HGPS cell (cell line): ENCODE data around the genes TAAR1, VNN1 and EYA4.

DNA sequence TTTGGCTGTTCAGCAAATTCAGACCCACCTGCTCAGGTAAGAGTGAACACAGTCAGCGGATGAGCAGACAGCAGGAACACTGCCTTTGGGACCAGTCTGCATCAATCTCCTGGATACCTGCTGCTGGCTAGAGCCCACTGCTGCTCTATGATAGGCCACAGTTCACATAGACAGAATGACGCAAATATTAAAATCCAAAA, at the start of gene TAAR1:
TSS of gene TAAR1 (minus strand) at position 81 of the 200 bp plus-strand sequence.
- RRBS = no CpG with 5 or more reads among the region's 2 CpGs

- RRBS = no CpG with 5 or more reads among the region's 5 CpGs
These were observed 25.3 kb upstream of the TAAR1 start for GRCh38 chr6:132684324-132684609.

DNA sequence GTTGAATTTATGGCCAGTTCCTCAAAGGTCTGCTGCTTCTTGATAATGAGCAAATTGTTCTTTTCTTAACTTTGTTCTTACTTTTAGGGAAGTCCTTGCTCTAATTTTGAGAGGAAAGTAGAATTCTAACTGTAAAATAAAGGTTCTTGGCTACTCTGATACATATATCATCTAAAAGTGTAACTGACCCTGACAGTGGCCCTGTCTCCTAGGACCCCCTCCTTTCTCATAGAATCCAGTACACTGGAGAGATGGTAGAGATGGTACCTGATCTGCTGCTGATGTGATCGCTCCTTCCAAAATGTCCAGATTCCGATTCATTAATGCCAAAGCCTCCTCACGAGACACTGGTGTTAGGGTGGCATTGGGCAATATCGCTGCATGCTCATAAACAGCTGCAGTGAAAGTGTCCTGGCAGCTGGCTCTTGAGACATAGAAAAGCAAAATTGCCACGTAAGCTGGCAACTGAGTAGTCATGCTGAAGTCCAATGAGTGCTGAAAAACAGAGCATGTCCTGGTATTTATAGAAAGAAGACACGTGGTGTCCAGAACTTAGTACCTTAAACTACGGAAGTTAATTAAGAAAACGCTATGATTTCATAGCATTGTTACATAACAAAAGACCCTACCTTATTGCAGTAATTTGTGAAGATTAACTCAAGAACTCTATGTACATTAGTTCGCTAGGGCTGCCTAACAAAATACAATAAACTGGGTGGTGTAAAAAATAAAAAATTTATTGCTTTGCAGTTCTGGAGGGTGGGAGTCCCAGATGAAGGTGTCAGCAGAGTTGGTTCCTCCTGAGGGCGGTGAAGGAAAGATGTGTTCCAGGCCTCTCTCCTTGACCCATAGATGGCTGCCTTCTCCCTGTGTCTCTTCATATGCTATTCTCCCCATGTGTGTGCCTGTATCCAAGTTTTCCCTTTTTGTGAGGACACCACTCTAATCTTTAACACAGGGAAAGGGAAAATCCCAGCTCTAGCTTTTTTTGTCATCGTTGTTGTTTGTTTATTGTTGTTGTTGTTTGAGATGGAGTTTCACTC, at the start of gene VNN1:
TSS of gene VNN1 (minus strand) at position 497 of the 1,043 bp plus-strand sequence.
- RRBS = no CpG with 5 or more reads among the region's 11 CpGs

GRCh38 chr6:133147777-133148323, 93.3 kb upstream of the EYA4 start:
- RRBS = no CpG with 5 or more reads among the region's 21 CpGs

GRCh38 chr6:133240444-133241533, at the start of gene EYA4:
Gene EYA4 (plus strand): TSS chr6:133241357.
- RRBS = 5% methylated on average over 43 of the region's 89 CpGs

- RRBS = no CpG with 5 or more reads among the region's 15 CpGs
These were observed 1.7 kb downstream of the EYA4 start for GRCh38 chr6:133242778-133243289.

GRCh38 chr6:133996474-133997024, 43.5 kb downstream of the TBPL1 start:
- RRBS = no CpG with 5 or more reads among the region's 6 CpGs

DNA sequence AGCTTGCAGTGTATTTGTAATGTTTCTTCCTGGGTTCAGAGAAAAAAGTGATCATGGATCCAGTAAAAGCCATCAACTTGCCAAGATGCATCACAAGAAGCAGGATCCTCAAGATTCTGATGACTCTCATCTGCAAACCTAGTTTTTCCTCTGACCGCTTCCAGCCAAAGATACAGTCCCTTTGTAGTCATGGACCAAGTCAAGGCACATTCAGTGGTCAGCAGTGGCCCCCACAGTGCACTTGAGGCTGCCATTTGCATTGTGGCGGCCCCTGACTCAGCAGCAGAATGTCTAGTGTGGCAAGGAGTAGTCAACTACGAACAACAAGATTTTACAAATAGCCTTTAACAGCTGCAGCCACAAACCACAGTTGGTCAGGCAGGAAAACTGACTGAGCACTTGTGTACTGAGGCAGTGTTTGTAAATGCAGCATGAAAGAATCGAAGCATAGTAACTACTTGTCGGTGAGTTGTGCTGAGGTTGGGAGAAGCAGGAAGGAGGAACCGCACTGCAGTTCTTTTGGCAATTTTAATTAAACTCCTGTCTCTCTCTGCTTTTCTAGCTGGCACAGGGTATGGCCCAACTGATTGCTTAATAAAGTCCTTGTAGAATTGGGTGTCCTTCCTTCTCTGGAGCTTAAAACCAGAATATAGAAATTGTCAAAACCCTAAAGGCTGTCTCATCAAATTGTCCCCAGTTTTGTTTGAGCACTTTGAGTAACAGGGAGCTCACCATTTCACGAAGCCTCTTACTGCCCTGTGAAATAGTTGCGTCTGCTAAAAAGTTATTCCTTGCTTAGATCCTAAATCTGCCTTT, 49.5 kb downstream of the SLC2A12 start:
- RRBS = no CpG with 5 or more reads among the region's 8 CpGs

- RRBS = 33% methylated on average over 1 of the region's 37 CpGs
These were observed 125.9 kb upstream of the SLC2A12 start for GRCh38 chr6:134177998-134179133.

DNA sequence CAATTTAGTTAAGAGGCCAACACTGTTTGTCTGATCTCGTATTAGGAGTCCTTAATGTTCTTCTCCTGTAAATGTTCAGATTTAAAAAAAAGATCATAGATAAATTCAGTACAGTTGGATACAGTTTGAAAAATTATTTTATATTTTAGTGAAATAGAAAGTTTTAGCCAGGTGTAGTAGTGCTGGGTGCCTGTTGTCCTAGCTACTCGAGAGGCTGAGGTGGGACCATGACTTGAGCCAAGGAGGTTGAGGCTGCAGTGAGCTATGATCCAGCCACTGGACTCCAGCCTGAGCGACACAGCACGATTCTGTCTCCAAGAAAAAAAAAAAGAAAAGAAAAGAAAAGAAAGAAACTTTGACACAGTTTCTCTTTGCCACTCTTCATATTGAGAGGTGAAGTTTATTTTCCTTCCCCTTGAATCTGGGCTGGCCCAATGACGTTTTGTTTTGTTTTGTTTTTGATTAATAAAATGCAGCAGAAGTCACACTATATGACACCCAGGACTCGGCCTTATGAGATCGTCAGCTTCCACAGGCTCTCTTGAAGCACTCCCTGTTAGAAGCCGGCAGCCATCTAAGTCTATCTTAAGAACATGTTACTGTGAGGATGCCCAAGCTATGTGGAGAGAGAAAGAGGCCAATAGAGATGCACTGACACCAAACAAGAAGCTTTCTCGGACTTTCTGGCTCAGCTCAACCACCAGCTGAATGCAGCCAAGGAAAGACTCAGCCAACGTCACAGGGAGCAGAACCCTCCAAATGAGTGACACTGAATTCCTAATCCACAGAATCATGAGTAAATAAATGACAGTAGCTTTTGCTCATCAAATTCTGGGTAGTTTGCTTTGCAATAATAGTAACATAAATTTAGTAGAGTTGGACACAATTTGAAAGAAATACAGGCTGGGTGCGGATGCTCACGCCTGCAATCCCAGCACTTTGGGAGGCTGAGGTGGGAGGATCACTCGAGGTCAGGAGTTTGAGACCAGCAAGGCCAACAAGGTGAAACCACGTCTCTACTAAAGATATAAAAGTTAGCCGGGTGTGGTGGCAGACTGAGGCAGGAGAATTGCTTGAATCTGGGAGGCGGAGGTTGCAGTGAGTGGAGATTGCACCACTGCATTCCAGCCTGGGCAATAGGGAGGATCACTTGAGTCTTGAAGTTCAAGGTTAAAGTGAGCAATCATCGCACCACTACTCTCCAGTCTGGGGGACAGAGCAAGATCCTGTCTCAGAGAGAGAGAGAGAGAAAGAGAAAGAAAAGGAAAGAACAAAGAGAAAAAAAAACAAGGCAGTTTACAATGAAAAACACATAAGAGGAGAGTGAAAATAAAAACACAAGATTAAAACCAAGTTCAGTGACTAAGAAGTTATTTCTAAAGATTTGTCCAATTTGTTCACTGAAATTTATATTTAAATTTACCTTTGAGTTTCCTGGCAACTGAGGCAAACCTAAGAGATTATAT, 13.9 kb downstream of the SGK1 start:
- RRBS = no CpG with 5 or more reads among the region's 17 CpGs

DNA sequence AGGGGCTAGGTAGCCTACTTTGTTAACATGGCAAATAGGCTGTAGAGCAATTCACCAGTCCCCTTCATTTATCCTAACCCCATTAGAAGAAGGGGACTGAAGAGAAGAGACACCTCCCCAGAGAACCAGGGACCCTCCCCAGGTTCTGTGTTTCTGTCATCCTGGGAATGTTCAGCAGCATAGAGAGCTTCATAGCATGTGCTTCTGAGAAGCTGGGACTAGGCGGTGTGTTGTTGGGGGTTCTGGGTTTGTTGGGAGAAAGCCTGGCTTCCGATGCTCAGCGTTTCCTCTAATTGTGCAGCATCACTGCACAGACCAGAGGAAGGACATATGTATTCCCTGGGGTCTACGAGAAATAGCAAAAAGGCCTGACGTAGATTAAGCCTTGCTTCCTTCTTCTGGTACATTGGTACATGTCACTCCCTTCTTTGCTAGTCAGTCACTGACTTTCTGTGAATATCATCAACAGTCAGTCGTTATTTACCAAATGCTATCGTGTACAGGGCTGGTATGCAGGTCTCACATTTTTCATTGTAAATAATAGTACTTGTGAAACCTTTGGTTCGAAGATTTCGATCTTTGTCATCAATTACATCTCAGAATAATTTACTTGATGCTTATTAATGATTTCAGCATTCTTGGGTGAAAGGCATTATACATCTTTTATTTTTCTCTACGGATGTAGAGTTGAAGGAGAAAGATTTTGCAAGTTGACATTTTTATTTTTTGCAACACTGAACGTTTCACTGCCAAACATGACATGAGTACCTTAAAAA, 97.0 kb upstream of the SGK1 start:
- RRBS = no CpG with 5 or more reads among the region's 11 CpGs

DNA sequence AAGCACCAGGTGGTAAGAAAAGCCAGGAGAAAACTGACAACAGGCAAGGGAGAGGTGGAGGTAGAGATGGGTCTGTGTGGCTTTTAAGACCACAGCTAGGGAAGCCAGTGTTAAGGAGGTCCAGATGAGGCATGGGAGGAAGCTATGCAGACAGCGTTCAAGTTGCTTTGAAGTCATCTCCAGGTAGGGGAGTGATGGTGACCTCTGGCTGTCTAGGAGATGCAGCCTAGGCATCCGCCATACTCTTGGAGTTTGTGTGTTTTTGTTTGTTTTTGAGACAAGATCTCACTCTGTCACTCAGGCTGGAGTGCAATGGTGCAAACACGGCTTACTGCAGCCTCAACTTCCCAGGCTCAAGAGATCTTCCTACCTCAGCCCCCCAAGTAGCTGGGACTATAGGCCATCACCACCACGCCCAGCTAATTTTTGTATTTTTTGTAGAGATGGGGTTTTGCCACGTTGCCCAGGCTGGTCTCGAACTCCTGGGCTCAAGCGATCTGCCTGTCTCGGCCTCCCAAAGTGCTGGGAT, 143.0 kb upstream of the SGK1 start:
- RRBS = no CpG with 5 or more reads among the region's 8 CpGs

GRCh38 chr6:134853606-134853959, 96.3 kb downstream of the ALDH8A1 start:
- RRBS = no CpG with 5 or more reads among the region's 5 CpGs

DNA sequence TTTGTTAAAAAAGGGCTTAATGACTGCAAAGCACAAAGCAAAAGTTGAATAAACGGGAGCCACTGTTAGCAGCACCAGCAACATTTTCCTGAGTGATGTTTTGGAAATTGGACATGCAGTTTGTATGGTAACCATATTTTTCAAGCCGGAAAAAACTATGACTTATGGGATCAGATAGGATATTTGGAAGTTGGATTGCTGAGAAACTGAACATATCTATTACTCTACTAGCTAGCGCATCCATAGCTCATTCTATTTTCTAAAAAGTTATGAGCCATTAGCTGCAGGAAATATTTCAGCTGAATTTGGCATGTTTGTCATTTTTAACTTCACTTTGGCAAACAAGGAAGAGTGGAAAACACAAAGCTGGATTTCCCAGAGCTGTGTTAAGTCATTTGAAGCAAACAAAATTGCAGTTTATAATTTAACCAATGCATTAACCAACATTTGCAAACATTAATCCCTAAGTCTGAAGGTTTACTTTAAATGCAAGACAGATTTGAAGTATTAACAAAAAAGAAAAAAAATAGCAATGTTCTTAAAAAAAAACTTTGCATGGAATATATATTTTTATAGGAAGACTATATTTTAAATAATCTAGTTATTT, 1.3 kb downstream of the ALDH8A1 start:
- RRBS = no CpG with 5 or more reads among the region's 3 CpGs

DNA sequence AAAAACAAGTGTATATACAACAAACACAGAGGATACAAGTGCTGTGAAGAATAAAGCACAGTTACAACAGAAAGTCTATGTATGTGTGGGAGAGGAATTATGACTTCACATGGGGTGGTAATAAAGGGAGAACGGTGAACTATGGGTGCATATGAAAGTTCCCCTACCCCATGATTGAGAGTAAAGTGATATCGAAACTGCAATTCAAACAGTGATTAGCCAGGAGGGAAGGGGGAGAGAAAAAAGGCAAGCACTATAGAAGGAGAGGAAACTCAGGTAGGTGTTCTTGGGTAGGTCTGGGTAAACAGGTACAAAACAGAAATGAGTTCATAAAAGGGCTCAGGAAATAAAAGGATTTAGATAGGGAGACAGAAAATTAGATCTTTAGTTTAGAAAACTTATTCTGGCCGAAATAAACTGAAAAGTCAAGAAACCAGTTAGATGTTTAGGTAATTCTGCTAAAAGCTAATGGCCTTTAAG, 24.4 kb downstream of the HBS1L start:
- RRBS = no CpG with 5 or more reads among the region's 3 CpGs

DNA sequence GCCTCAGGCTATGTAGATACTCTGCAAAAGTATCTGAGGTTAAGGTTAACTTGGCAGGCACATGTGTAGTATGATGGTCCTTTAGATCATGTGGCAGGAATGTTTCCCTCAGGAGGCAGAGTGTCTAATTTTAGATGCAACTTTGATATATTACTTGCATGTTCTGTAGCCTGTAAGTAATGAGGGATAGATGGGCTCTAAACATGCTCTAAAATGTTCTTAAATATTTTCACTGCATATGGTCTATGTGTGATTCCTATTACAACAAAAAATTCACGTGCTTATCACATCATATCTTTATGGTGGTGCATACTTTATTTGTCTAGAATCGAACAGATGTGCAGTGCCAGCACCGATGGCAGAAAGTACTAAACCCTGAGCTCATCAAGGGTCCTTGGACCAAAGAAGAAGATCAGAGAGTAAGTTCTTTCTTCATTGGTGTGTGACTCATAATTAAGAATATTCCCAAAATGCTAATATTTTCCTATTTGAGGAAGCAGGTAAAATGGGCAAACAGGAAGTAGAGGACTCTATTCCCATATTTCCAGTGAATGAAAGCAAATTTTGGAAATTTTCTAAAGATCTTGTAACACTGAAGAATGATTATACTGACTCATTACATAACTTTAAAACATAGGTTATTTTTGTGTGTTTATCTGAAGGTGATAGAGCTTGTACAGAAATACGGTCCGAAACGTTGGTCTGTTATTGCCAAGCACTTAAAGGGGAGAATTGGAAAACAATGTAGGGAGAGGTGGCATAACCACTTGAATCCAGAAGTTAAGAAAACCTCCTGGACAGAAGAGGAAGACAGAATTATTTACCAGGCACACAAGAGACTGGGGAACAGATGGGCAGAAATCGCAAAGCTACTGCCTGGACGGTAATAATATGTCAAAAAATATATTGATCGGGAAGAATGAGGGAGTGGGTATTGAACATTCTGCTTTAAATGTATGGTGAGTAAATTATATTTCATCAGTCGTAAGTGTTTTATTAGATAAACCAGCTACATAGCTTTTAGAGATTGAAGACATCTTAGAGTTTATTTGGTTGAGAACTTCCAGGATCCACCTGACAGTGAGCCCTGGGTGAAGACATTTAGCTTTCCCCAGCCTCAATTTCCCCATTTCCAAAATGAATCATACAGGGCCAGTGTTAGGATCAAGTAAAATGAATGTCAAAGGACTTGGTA, 8.8 kb downstream of the MYB start:
- RRBS = no CpG with 5 or more reads among the region's 10 CpGs

DNA sequence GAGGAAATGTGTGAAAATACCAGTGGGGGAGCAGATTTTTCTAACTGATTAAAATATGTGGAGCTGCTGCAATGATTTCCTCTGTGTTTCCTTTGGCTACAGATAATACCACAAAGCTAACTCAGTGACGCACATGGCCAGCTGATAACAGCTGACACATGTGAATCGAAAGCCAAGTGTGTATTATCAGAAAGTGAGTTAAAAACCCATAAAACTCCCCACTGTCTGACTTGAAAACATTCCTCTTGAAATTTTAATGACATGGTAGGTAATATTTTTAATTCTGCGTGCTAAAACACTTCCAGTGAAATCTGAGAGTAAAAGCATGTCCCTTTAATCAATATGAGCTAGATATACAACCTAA, 70.9 kb upstream of the AHI1 start:
- RRBS = no CpG with 5 or more reads among the region's 3 CpGs

DNA sequence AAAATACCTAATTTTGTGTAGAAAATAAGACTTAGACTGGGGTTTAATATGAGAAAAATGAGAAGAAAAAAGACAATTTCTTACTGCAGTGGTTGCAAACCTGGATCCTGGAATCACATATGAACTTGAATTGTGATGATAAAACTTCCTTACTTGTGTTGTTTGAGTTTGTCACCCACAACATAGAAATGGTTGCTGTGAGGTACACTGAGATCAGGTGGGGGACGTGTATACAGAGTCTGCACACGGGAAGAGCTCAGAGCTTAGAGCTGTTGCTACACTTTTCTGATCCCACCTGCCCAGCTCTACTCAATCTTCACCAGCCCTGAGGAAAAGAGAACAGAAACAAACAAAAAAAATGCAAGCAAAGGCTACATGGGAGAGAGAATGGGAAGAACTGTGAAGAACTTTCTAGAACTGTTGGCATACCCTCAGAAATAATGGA, 133.1 kb downstream of the PDE7B start:
- RRBS = no CpG with 5 or more reads among the region's 2 CpGs

DNA sequence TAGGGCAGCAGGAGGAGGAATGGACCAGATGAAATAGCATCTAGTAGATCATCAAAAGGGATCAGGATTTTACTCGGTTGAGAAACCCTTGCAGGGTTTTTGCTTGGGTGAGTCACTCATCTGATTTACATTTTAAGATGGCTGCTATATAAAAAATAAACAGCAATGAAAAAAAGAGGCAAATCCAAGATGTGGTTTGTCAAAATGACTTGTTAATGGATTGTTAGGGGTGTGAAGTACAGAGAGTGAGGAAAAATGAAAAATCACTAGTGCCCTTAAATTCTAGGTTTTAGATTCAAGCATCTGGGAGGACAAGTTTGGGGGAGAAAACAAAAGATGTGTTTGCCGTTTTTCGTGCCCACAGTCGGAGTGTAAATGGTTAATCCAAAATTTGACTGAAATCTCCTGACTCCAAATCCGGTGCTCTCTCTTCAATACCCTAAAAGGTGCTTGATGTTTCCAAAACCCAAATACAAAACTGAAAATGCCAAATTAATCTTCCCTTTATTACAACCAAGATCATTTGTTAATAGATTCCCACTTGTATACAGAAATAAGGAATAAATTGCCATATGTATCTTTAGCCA, 4.5 kb downstream of the BCLAF1 start:
- RRBS = no CpG with 5 or more reads among the region's 5 CpGs

- RRBS = no CpG with 5 or more reads among the region's 8 CpGs
These were observed 35.4 kb upstream of the BCLAF1 start for GRCh38 chr6:136324928-136325658.